K562 (cell line): ENCODE measurements around a stretch of chr16.

DNA sequence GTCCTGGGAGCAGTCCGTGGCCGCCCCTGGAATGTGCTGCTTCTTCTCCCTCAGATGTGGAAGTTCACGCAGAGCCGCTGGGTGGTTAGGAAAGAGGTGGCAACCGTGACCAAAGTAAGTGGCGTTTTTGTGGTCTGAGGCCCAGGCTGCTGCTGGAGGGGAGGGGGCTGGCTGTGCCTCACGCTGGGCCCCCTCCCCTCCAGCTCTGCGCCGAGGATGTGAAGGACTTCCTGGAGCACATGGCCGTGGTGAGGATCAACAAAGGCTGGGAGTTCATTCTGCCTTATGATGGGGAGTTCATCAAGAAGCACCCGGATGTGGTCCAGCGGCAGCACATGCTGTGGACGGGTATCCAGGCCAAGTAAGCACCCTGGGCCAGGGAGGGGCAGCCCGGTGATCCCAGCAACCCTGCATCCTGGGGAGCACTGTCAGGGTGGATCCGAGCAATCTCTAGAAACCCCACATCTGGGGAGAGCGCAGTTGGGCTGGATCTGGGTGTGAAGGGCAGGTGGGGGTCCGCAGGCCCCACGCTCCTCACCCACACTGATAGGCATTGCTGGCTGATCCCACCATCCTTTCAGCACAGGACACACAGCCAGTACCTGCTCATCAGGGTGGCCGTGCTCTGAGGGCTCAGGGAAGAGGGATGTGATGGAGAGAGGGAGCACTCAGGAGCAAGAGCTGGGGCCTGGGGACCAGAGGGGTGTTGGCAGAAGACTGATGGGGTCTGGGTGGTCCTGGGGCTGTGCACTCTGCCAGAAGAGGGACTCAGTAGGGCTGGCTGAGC, 27.3 kb downstream of the POLR3E start:
- RAMPAGE, long total RNA, result no peak
- RRBS, result 96% methylated on average over 4 of the region's 19 CpGs
PRO-cap:
- standard, result no peak
- CoPRO, capped RNA only, 2 experiments, result no peak in any of the 2 experiments
- CoPRO, capped and uncapped RNA, 2 experiments, result no peak in any of the 2 experiments
- CoPRO, uncapped RNA only, 2 experiments, result peak in 1 of 2 experiments; most common minus-strand start position 637 of the sequence (in 1)
CAGE:
- cytosol, long polyA plus RNA, result no peak
- long polyA plus RNA, result no peak
- nucleolus, long total RNA, result no peak
- nucleus, long polyA plus RNA, result no peak

- RAMPAGE, long total RNA, result no peak
- RRBS, result no CpG with 5 or more reads among the region's 1 CpG
PRO-cap:
- standard, result no peak
- CoPRO, capped RNA only, 2 experiments, result no peak in any of the 2 experiments
- CoPRO, capped and uncapped RNA, 2 experiments, result no peak in any of the 2 experiments
- CoPRO, uncapped RNA only, 2 experiments, result no peak in any of the 2 experiments
CAGE:
- cytosol, long polyA plus RNA, result no peak
- long polyA plus RNA, result no peak
- nucleolus, long total RNA, result no peak
- nucleus, long polyA plus RNA, result no peak
These were observed 4.3 kb downstream of the CDR2 start for GRCh38 chr16:22370032-22370678.

DNA sequence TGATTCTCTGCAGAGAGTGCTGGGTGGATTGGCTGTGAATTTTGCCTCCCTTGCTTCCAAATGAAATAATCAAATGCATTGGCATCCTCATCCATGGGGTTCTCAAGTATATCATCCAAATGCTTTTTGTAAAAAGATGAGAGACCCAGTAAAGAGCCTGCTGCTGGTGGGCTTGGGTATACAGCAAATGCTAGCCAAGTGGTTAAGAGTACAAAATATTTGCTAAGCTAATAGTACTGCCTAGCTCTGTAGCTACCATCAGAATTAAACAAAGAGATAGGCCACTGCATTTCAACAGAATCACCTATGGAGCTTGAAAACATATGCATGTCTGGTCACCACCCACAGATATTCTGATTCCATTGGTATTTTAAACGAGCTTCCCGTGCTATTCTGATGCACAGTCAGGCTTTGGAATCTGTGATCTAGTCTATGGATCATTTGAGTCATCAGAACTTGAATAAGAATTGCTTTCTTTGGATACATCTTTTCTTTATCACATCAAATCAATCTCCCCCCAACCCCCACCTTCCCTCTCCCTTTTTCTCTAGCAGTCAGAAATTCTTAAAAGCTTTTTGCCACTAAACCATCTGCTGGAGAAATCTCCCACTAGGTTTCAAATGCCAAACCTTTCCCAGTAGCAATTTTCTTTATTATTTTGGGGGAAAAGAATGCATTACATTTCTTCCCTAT, 124.6 kb downstream of the NPIPB5 start:
- RAMPAGE, long total RNA, result no peak
- RRBS, result no CpG with 5 or more reads among the region's 2 CpGs
PRO-cap:
- standard, result no peak
- CoPRO, capped RNA only, 2 experiments, result no peak in any of the 2 experiments
- CoPRO, capped and uncapped RNA, 2 experiments, result no peak in any of the 2 experiments
- CoPRO, uncapped RNA only, 2 experiments, result no peak in any of the 2 experiments
CAGE:
- cytosol, long polyA plus RNA, result no peak
- long polyA plus RNA, result no peak
- nucleolus, long total RNA, result no peak
- nucleus, long polyA plus RNA, result no peak

GRCh38 chr16:22685388-22686080, 128.4 kb upstream of the HS3ST2 start:
- RAMPAGE, long total RNA, result no peak
- RRBS, result no CpG with 5 or more reads among the region's 5 CpGs
PRO-cap:
- standard, result no peak
- CoPRO, capped RNA only, 2 experiments, result no peak in any of the 2 experiments
- CoPRO, capped and uncapped RNA, 2 experiments, result no peak in any of the 2 experiments
- CoPRO, uncapped RNA only, 2 experiments, result no peak in any of the 2 experiments
CAGE:
- cytosol, long polyA plus RNA, result no peak
- long polyA plus RNA, result no peak
- nucleolus, long total RNA, result no peak
- nucleus, long polyA plus RNA, result no peak

- RAMPAGE, long total RNA, result no peak
- RRBS, result no CpG with 5 or more reads among the region's 3 CpGs
PRO-cap:
- standard, result no peak
- CoPRO, capped RNA only, 2 experiments, result no peak in any of the 2 experiments
- CoPRO, capped and uncapped RNA, 2 experiments, result no peak in any of the 2 experiments
- CoPRO, uncapped RNA only, 2 experiments, result no peak in any of the 2 experiments
CAGE:
- cytosol, long polyA plus RNA, result no peak
- long polyA plus RNA, result no peak
- nucleolus, long total RNA, result no peak
- nucleus, long polyA plus RNA, result no peak
These were observed 58.7 kb downstream of the USP31 start for GRCh38 chr16:23090565-23090910.

GRCh38 chr16:23144978-23146174, 3.9 kb downstream of the USP31 start:
- RAMPAGE, long total RNA, result no peak
- RRBS, result no CpG with 5 or more reads among the region's 12 CpGs
PRO-cap:
- standard, result no peak
- CoPRO, capped RNA only, 2 experiments, result no peak in any of the 2 experiments
- CoPRO, capped and uncapped RNA, 2 experiments, result no peak in any of the 2 experiments
- CoPRO, uncapped RNA only, 2 experiments, result no peak in any of the 2 experiments
CAGE:
- cytosol, long polyA plus RNA, result no peak
- long polyA plus RNA, result no peak
- nucleolus, long total RNA, result no peak
- nucleus, long polyA plus RNA, result no peak

DNA sequence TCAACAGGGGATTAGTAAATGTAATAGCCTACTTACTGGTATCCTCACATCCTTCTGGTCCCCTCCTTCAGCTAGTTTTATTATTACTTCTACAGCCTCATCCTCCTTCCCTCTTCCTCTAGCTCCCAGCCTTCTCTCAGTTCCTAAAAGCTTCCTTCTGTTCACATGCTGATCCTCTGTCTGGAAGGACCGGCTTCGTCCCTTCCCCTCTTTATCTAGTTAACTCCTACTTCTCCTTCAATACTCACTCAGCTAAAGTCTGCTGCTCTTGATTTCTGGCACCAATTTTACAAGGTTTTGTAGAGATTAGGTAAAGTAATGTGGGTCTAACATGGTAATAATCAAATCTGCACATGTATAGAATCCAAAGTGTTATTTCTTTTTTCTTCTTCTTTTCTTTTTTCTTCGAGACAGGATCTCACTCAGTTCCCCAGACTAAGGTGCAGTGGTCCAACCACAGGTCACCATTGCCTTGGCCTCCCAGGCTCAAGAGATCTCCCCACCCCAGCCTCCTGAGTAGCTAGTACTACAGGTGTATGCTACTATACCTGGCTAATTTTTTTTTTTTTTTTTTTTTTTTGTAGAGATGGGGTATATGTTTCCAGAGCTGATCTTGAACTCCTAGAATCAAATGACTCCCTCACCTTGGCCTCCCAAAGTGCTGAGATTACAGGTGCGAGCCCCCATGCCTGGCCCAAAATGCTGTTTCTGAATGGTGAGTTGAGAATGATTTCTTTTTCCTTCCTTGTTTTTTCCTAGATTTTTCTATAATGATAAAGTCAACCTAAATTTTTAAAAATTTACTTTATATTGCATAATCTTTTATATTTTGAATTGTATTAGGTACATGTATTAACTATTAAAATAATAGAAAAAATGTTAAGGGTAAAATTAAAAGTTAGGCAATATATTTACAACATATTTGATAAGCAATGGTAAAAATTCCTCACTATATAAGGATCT, 32.4 kb downstream of the COG7 start:
- RAMPAGE, long total RNA, result no peak
- RRBS, result no CpG with 5 or more reads among the region's 4 CpGs
PRO-cap:
- standard, result no peak
- CoPRO, capped RNA only, 2 experiments, result no peak in any of the 2 experiments
- CoPRO, capped and uncapped RNA, 2 experiments, result no peak in any of the 2 experiments
- CoPRO, uncapped RNA only, 2 experiments, result no peak in any of the 2 experiments
CAGE:
- cytosol, long polyA plus RNA, result no peak
- long polyA plus RNA, result no peak
- nucleolus, long total RNA, result no peak
- nucleus, long polyA plus RNA, result no peak

GRCh38 chr16:23464811-23465671, 12.1 kb upstream of the COG7 start:
- RAMPAGE, long total RNA, result no peak
- RRBS, result no CpG with 5 or more reads among the region's 12 CpGs
PRO-cap:
- standard, result no peak
- CoPRO, capped RNA only, 2 experiments, result no peak in any of the 2 experiments
- CoPRO, capped and uncapped RNA, 2 experiments, result no peak in any of the 2 experiments
- CoPRO, uncapped RNA only, 2 experiments, result no peak in any of the 2 experiments
CAGE:
- cytosol, long polyA plus RNA, result no peak
- long polyA plus RNA, result no peak
- nucleolus, long total RNA, result no peak
- nucleus, long polyA plus RNA, result no peak

DNA sequence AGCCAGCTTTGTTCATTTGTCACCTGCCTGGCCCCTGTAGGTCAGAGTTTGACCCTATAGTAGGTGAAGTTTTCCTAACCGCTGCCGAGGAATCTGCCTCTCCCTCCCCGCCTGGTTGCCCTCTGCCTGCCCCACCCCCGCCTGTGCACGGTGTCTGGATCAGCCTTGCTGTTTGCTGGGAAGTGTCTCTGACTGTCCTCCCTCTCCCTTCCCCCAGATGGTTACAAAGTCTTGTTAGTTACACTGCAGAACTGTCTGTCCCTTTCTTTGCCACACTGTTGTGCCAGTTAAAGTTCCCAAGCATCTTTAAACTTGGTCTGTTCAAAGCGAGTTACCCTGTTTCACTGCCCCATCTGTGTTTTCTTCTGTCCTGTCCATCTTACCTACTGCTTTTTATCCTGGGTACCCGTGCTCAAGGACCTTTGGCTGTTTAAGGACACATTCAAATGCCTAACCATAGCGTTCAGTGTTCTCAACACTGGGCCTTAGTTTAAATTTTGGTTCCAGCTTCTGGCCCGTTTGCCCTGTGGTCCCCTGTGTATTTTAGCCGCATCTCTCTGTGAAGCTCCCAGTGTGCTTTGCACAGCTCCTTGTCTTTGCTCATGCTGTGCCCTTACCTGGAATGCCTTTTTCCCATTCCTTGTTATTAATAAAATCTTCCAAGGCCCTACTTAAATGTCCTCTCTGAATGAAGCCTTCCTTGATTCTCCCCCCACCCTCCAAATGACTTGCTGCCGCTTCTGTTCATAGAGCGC, 5.9 kb downstream of the UBFD1 start:
- RAMPAGE, long total RNA, result no peak
- RRBS, result no CpG with 5 or more reads among the region's 12 CpGs
PRO-cap:
- standard, result no peak
- CoPRO, capped RNA only, 2 experiments, result no peak in any of the 2 experiments
- CoPRO, capped and uncapped RNA, 2 experiments, result no peak in any of the 2 experiments
- CoPRO, uncapped RNA only, 2 experiments, result no peak in any of the 2 experiments
CAGE:
- cytosol, long polyA plus RNA, result no peak
- long polyA plus RNA, result no peak
- nucleolus, long total RNA, result no peak
- nucleus, long polyA plus RNA, result no peak

DNA sequence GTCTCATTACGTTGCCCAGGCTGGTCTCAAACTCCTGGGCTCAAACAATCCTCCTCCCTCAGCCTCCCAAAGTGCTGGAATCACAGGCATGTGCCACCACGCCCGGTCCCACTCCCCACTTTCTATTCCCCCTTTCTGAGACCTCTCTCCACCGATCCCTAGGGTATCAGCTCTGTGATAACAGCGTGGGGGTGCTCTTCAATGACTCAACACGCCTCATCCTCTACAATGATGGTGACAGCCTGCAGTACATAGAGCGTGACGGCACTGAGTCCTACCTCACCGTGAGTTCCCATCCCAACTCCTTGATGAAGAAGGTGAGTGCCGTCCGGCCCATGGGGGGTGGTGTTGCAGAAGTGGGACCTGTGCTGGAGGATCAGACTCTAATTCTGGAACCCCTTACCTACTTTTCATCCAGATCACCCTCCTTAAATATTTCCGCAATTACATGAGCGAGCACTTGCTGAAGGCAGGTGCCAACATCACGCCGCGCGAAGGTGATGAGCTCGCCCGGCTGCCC, 10.4 kb downstream of the PLK1 start:
- RAMPAGE, long total RNA, result no peak
- RRBS, result no CpG with 5 or more reads among the region's 19 CpGs
PRO-cap:
- standard, result no peak
- CoPRO, capped RNA only, 2 experiments, result no peak in any of the 2 experiments
- CoPRO, capped and uncapped RNA, 2 experiments, result peak in 1 of 2 experiments; most common plus-strand start position 441 of the sequence (in 1); most common minus-strand start position 166 of the sequence (in 1)
- CoPRO, uncapped RNA only, 2 experiments, result peak in 2 of 2 experiments; most common plus-strand start position 200 of the sequence (in 1)
CAGE:
- cytosol, long polyA plus RNA, result no peak
- long polyA plus RNA, result no peak
- nucleolus, long total RNA, result no peak
- nucleus, long polyA plus RNA, result no peak

DNA sequence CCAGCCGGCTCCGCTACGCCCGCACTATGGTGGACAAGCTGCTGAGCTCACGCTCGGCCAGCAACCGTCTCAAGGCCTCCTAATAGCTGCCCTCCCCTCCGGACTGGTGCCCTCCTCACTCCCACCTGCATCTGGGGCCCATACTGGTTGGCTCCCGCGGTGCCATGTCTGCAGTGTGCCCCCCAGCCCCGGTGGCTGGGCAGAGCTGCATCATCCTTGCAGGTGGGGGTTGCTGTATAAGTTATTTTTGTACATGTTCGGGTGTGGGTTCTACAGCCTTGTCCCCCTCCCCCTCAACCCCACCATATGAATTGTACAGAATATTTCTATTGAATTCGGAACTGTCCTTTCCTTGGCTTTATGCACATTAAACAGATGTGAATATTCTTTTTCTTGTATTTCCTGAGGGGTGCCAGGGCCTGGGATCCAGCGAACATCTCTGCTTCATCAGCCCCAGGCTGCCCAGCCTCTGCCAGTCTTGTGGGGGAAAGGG, 11.3 kb downstream of the PLK1 start:
- RAMPAGE, long total RNA, result no peak
- RRBS, result 99% methylated on average over 6 of the region's 14 CpGs
PRO-cap:
- standard, result no peak
- CoPRO, capped RNA only, 2 experiments, result no peak in any of the 2 experiments
- CoPRO, capped and uncapped RNA, 2 experiments, result no peak in any of the 2 experiments
- CoPRO, uncapped RNA only, 2 experiments, result peak in 1 of 2 experiments; most common plus-strand start position 307 of the sequence (in 1)
CAGE:
- cytosol, long polyA plus RNA, result start-site peak on the minus strand centred at position 357 of the sequence, 20 bp wide, 100 and 23 reads in 2 replicates
- long polyA plus RNA, result no peak
- nucleolus, long total RNA, result no peak
- nucleus, long polyA plus RNA, result no peak

DNA sequence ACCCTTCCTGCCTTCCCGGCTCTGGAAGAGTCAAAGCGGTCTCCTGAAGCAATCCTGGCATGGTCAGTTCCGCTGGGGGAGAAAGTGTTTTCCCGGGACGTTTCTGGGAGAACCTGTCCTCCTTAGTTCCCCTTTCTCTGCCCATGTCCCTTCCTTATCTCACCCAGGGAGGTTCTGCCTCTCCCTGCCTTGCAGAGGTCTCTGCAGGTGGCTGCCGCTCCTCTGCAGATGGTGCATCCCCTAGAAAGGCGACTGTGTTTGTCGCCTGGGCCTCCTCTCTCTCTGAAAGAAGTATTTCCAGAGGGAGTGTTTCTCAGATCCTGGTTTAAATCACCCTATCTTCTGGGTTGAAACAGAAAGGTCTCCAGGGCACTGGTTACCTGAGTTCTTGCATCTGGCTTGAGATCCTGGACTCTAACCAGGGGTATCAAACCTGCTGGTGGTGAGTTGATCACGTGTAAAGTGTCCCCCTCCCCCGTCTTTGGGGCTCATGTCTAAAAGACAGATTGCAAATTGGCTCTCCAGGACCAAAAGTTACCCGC, 1.9 kb downstream of the PRKCB start:
- RAMPAGE, long total RNA, result no peak
- RRBS, result 5% methylated on average over 4 of the region's 11 CpGs
PRO-cap:
- standard, result bidirectional peak, plus-strand start at position 221 of the sequence, minus-strand start at position 176 of the sequence
- CoPRO, capped RNA only, 2 experiments, result no peak in any of the 2 experiments
- CoPRO, capped and uncapped RNA, 2 experiments, result peak in 1 of 2 experiments; most common minus-strand start position 416 of the sequence (in 1)
- CoPRO, uncapped RNA only, 2 experiments, result peak in 2 of 2 experiments; most common plus-strand start position 294 of the sequence (in 1); most common minus-strand start position 390 of the sequence (in 1)
CAGE:
- cytosol, long polyA plus RNA, result no peak
- long polyA plus RNA, result no peak
- nucleolus, long total RNA, result no peak
- nucleus, long polyA plus RNA, result no peak

- RAMPAGE, long total RNA, result no peak
- RRBS, result no CpG with 5 or more reads among the region's 6 CpGs
PRO-cap:
- standard, result no peak
- CoPRO, capped RNA only, 2 experiments, result no peak in any of the 2 experiments
- CoPRO, capped and uncapped RNA, 2 experiments, result no peak in any of the 2 experiments
- CoPRO, uncapped RNA only, 2 experiments, result peak in 1 of 2 experiments; most common plus-strand start chr16:24094393 (in 1)
CAGE:
- cytosol, long polyA plus RNA, result no peak
- long polyA plus RNA, result no peak
- nucleolus, long total RNA, result no peak
- nucleus, long polyA plus RNA, result no peak
These were observed 161.8 kb upstream of the CACNG3 start for GRCh38 chr16:24094044-24094967.

GRCh38 chr16:24571031-24571382, 31.6 kb downstream of the RBBP6 start:
- RAMPAGE, long total RNA, result no peak
- RRBS, result no CpG with 5 or more reads among the region's 4 CpGs
PRO-cap:
- standard, result no peak
- CoPRO, capped RNA only, 2 experiments, result no peak in any of the 2 experiments
- CoPRO, capped and uncapped RNA, 2 experiments, result no peak in any of the 2 experiments
- CoPRO, uncapped RNA only, 2 experiments, result no peak in any of the 2 experiments
CAGE:
- cytosol, long polyA plus RNA, result no peak
- long polyA plus RNA, result no peak
- nucleolus, long total RNA, result no peak
- nucleus, long polyA plus RNA, result no peak

DNA sequence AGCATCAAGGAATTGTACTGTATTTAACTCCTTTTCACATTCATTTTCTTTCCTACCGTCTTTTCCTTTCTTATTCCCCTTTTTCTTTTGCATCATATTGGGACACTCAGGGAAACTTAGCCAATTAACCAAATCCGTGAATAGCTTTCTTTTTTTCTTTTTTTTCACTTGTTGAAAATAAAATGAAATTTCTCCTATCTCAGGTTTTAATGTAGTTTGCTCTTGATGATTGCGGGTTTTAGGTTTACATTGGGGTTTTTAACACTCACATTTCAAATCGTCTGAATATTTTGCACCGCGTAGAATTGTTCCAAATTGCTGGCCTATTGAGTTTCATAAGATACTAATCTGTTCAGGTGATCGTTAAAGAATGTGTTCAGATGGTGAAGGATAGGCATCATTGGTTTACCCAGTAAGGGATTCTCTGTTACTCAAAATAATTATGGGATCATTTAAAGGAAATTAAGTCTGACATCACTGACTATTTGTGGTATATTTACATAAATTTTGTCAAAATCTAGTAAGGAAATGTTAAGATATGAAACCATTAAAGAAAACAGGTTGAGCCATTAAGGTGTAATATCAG, 1.7 kb downstream of the TNRC6A start:
- RAMPAGE, long total RNA, result no peak
- RRBS, result no CpG with 5 or more reads among the region's 7 CpGs
PRO-cap:
- standard, result no peak
- CoPRO, capped RNA only, 2 experiments, result no peak in any of the 2 experiments
- CoPRO, capped and uncapped RNA, 2 experiments, result no peak in any of the 2 experiments
- CoPRO, uncapped RNA only, 2 experiments, result no peak in any of the 2 experiments
CAGE:
- cytosol, long polyA plus RNA, result no peak
- long polyA plus RNA, result no peak
- nucleolus, long total RNA, result no peak
- nucleus, long polyA plus RNA, result no peak

DNA sequence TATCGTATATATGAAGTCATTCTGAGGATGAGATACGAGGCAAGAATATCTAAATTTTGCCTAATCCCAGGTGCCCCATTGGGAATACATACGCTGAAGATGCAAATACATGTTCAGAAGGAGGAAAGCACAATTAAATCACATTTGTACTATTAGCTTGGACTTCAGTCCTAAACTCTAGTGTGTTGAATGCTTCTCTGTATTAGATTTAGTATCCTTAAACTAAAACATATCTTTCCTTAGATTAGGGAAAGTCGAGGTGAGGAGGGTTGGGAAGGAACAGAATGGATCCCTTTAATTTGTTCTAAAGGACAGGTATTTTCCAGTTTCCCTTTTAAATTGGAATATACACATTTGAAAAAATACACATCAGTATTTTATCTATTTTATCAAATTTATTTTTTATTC, 37.7 kb downstream of the TNRC6A start:
- RAMPAGE, long total RNA, result no peak
- RRBS, result no CpG with 5 or more reads among the region's 4 CpGs
PRO-cap:
- standard, result no peak
- CoPRO, capped RNA only, 2 experiments, result no peak in any of the 2 experiments
- CoPRO, capped and uncapped RNA, 2 experiments, result no peak in any of the 2 experiments
- CoPRO, uncapped RNA only, 2 experiments, result peak in 2 of 2 experiments; most common plus-strand start position 87 of the sequence (in 1)
CAGE:
- cytosol, long polyA plus RNA, result no peak
- long polyA plus RNA, result no peak
- nucleolus, long total RNA, result no peak
- nucleus, long polyA plus RNA, result no peak

- RAMPAGE, long total RNA, result no peak
- RRBS, result no CpG with 5 or more reads among the region's 4 CpGs
PRO-cap:
- standard, result no peak
- CoPRO, capped RNA only, 2 experiments, result no peak in any of the 2 experiments
- CoPRO, capped and uncapped RNA, 2 experiments, result no peak in any of the 2 experiments
- CoPRO, uncapped RNA only, 2 experiments, result no peak in any of the 2 experiments
CAGE:
- cytosol, long polyA plus RNA, result no peak
- long polyA plus RNA, result no peak
- nucleolus, long total RNA, result no peak
- nucleus, long polyA plus RNA, result no peak
These were observed 54.9 kb upstream of the SLC5A11 start for GRCh38 chr16:24790776-24791267.

DNA sequence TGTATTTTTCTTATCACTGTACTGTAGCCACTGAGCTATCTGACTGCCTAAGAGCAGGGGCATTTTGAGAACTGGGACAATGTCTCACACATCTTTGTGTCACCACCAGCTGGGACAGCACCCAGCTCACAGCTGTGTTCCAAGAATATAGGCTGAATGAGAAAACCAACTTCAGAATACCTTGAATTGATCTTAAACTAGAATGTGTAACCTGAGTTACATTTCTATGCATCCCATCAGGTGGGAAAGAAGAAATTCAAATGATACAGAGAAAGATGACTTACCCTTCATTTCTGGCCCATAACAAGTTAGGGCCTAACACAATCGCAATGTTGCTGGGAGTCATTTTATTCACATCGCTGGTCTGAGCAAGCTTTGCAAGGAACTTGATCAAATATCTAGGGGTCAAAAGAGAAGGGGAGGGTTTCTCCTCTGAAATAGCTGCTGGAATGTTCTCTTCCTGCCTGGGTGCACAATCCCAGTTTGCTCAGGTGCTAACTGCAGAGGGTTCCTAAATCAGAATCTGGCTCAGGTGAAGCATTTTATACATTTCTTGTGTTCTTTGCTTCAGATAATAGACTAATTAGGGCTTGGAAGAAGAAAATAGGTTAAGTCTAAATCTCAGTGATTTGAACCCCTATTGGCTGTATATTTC, 67.8 kb downstream of the ARHGAP17 start:
- RAMPAGE, long total RNA, result no peak
- RRBS, result no CpG with 5 or more reads among the region's 2 CpGs
PRO-cap:
- standard, result no peak
- CoPRO, capped RNA only, 2 experiments, result no peak in any of the 2 experiments
- CoPRO, capped and uncapped RNA, 2 experiments, result no peak in any of the 2 experiments
- CoPRO, uncapped RNA only, 2 experiments, result no peak in any of the 2 experiments
CAGE:
- cytosol, long polyA plus RNA, result no peak
- long polyA plus RNA, result no peak
- nucleolus, long total RNA, result no peak
- nucleus, long polyA plus RNA, result no peak